Left lobe of liver (tissue), 1 donor: ENCODE data around the gene MFSD14B.

GRCh38 chr9:93556182-93556708 lies 20.1 kb upstream of the PHF2 start:
- PRO-cap = no peak

- PRO-cap = no peak
Observed at GRCh38 chr9:93581878-93582639, 5.7 kb downstream of the PHF2 start.

DNA sequence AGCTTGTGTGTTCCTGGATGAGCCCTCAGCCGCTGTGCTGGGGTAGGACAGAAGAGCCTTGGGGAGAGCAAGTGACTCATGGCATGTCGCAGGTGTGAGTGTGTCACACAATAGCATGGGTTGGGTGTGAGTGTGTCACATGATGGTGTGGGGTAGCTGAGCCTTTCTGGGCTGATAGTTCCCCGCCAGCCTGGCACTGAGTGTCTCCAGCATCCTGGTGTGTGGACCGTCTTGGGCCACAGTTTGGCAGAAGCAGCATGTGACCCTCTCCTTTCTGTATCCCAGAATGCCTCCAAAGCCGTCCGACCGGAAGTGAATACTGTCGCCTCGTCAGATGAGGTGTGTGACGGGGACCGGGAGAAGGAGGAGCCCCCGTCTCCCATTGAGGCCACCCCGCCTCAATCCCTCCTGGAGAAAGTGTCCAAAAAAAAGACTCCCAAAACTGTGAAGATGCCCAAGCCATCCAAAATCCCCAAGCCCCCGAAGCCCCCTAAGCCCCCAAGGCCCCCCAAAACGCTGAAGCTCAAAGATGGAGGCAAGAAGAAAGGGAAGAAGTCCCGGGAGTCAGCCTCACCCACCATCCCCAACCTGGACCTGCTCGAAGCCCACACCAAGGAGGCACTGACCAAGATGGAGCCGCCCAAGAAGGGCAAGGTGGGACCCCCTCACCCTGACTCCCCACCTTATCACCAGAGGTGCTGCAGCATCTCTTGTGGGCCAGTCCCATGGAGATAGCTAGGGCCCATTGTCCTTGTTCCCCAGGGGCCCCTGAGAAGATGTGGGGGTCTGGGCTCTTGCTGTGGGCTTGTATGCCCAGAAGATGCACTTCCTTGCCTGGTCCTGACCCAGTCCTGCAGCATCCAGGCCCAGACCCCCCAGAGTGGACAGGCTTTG lies 83.8 kb downstream of the PHF2 start:
- PRO-cap = no peak

- PRO-cap = no peak
Observed at GRCh38 chr9:93949791-93950510, 5.2 kb downstream of the BARX1 start.

- PRO-cap = bidirectional peak, plus-strand start at chr9:94374569, minus-strand start at chr9:94374297
Observed at GRCh38 chr9:94374098-94375053, at the start of gene MFSD14B. Gene MFSD14B (plus strand): TSS chr9:94374569.

DNA sequence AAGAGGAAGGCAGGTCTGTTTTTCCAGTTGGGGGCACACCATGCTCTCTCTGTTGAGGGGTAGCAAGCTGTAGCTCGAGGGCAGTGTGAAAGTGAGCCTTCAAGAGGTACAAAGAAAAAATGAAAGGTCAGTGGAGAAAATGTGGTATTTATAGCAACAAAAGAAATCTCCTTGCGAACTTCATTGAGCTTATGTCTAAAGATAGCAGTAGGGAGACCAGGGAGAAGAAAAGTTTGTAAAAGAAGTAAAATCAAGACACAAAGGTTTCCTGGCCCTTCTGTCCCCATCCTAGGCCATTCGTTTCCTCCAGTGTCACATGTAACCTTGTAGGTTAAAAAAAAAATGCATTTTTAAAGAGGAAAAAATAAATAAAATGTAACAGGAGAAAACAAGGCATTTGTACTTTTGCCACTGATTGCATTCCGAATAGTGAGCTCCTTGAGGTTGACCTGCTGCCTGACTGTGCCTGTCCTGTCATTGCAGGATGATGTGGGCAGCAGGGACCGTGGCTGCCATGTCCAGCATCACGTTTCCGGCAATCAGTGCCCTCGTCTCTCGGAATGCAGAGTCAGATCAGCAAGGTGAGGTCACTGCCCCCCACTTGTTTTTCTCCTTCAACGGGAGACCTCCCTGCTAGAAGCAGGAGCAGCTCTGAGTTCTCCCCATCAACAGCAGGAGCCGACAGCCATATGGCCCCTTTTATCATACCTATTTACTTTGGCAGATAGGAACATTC lies 81.6 kb downstream of the MFSD14B start:
- PRO-cap = no peak

- PRO-cap = no peak
Observed at GRCh38 chr9:94630869-94631324, 8.4 kb downstream of the FBP1 start.

- PRO-cap = bidirectional peak, plus-strand start at chr9:94665079, minus-strand start at chr9:94665008; unidirectional peak, plus-strand start at chr9:94665079
Observed at GRCh38 chr9:94664591-94665288, 25.4 kb upstream of the FBP1 start.

- PRO-cap = no peak
Observed at GRCh38 chr9:94782476-94782757, 55.9 kb downstream of the AOPEP start.

- PRO-cap = bidirectional peak, plus-strand start at chr9:94867424, minus-strand start at chr9:94867343
Observed at GRCh38 chr9:94866940-94867653, 140.6 kb downstream of the AOPEP start.

GRCh38 chr9:94941260-94941778 lies 214.8 kb downstream of the AOPEP start:
- PRO-cap = no peak

DNA sequence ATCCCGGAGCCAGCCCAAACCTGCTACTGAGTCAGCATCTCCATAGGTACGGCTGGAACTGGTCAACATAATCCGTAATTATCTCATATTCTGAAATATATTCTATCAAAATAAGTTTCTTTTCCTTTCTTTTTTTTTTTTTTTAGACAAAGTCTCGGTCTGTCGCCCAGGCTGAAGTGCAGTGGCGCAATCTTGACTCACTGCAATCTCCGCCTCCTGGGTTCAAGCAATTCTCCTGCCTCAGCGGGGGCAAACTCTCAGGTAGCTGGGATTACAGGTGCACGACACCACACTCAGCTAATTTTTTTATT lies 262.2 kb downstream of the AOPEP start:
- PRO-cap = unidirectional peak, plus-strand start at position 260 of the sequence

GRCh38 chr9:94991982-94992452 lies 265.5 kb downstream of the AOPEP start:
- PRO-cap = bidirectional peak, plus-strand start at chr9:94992249, minus-strand start at chr9:94992097

DNA sequence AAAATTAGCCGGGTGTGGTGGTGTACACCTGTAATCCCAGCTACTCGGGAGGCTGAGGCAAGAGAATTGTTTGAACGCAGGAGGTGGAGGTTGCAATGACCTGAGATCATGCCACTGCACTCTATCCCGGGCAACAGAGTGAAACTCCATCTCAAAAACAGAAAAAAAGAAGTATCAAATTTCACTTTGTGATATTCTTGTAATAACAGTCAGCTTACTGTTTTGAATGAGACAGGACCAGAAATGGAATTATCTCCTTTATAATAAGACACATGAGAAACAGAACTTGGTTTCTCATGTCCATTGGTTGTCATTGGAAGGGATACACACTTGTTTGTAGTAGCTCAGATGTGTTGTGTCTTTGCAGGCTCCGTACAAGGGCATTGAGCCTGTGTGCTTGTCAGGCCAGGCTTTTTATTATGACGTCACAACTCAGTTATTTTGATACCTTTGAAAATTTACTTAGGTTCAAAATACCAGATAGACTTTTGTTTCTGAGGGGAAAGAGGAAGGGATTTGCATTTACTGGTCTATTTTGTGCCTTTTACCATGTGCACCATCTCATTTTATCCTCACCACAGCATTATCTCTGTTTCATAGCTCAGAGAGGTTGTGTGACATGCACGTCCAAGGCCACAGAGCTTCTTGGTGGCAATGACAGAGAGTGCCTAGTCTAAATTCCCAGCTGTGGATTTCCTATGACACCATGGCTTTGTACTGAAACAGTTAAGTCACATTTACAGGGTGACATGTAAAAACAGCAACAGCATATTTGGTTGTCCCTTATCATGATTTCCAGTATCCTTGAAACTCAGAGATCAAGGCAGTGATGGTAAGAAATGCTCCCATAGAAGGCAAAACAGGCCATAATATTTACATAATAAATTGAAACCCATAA lies 268.5 kb downstream of the AOPEP start:
- PRO-cap = bidirectional peak, plus-strand start at position 597 of the sequence, minus-strand start at position 376 of the sequence

GRCh38 chr9:94999913-95000345 lies 273.4 kb downstream of the AOPEP start:
- PRO-cap = bidirectional peak, plus-strand start at chr9:95000247, minus-strand start at chr9:95000026

- PRO-cap = no peak
Observed at GRCh38 chr9:95032896-95033267, 284.6 kb downstream of the FANCC start.

DNA sequence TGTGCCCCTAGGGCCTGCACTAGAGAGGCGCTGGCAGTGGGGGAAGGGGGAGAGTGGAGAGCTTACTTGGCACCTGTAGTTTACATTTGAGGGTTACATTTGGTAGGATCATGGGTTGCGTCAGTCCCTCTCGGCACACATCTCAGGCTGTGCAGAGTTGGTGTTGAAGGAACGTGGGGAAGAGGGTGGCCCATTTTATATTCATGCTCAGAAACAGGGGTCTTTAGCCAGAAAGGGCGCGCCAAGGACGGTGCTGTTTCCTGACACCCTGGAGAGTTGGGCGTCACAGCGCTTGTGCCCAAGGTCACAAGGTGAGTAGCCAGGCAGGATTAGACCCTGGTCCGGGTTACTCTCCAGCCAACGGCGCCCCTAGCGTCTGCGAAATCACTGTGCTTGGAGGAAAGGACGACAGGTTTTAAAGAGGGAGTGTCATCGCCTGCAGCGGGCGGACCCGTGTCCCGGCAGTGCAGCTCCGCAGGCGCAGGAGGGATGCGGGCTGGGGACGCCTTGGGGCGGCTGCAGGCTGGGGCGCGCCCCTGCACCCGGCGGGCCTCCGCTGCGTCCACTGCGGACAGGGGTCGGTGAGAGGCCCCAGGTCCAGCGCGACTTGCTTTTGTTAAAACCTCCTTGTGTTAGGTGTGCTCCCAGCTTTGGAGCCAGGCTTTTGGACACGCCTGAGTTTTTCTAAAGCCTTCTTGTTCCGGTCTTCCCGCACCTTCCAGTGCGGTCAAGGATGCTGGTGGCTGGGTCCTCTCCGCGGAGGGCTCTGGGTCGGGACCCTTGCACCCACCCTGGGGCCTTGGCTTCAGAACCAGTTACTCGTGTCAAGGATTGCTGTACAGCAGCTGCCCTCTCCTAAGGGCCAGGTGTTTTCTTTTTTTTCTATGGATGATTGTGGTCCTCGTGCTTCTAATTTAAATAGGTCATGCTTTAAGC lies 272.4 kb downstream of the FANCC start:
- PRO-cap = no peak

- PRO-cap = unidirectional peak, plus-strand start at chr9:95078162
Observed at GRCh38 chr9:95077637-95078441, 239.7 kb downstream of the FANCC start.

- PRO-cap = no peak
Observed at GRCh38 chr9:95083706-95083966, 233.9 kb downstream of the FANCC start.

DNA sequence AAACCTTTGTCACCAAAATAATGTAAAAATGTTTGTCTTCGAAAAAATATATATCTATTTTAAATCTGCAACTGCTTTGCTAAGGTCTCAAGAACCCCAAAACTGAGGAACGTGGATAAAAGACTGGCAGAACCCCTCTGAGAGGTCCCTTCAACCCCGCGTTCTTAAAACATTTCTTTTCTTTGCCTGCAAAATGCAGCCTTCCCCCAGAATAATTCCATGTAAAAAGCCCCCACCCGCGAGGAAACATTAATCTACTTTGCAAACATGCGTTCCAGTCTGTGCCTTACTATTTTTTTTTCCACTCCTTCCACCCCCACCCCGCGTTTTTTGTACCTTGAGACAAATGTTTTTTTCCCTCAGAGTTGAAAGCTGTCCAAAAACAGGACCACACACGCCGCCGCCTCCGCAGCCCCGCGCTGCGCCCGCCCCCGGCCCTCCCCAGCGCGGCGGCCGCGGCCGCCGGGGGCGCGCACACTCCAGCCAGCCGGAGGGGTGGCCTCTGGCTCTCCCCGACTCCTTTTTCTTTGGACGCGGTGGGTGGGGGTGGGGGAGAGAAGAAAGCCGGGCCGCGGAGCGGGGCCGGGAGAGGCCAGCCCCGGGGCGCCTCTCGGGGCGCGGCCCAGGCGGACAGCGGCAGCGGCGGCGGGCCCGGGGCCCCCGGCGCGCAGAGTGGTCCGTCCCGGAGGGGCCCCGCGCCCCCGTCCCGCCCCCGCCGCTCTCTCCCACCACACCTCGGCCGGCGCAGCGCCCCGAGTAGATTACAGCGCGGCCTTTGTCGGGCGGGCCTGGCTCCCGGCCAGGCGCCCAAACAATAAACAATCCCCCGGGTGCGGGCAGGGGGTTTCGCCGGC lies 3.4 kb downstream of the PTCH1 start:
- PRO-cap = unidirectional peak, plus-strand start at position 475 of the sequence; unidirectional peak, plus-strand start at position 553 of the sequence; unidirectional peak, plus-strand start at position 731 of the sequence